ENCODE measurements around a stretch of chr1.

DNA sequence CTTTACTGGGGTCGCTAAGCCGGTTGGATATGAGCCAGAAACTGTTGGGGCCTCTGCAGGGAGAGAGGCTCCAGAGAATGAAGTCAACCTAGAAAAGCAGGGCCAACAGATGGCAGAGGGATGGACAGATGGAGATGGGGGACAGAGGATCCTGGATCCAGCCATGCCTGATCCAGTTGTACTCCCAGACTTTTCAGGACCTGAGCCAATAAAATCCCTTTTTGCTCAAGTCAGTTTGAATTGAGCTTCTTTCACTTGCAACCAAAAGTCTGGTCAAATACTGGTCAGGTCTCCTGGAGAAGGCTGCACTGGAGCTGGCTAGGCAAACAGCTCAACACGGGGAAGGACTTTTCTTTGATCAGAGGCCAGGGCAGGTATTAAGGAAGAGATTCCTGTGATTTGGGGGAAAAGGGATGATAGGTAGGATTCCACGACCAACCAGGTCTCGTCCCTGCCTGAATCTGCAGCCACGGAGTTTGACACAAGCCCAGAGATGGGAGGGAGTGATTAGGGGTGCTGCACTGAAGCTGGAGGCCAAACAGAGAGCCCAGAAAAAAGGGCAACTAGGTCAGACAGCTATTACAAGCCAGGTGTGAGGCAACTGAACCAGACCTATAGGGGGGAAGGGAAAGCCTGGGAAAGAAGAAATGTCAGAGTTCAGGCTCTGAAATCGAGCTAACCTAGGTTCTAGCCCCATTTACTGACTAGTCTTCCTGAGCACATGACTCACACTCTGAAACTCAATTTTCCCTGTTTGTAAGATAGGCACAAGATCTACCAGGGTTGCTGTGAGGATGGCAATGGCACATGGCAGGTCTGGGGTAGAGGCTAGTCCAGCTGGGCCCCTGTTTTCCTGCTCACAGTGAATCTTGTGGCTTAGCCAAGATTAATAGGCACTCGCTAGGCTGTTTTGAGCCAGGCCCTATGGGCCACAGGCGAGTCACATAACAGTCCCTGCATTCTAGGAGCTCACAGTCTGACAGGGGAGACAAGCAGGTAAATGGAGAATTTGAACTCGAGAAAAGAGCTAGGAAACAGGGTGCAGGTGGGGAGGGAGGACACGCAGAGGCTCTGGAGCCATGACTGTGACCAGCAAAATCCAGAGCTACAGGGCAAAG lies 1.8 kb downstream of the DHCR24 start:
- CAGE, long polyA plus RNA: no peak
- RRBS: no CpG with 5 or more reads among the region's 11 CpGs

GRCh38 chr1:54887756-54888892 lies 1.1 kb upstream of the DHCR24 start:
- CAGE, long polyA plus RNA: no peak
- RRBS: no CpG with 5 or more reads among the region's 14 CpGs

- CAGE, long polyA plus RNA: no peak
- RRBS: no CpG with 5 or more reads among the region's 15 CpGs
Observed at GRCh38 chr1:55052553-55053019, 13.2 kb downstream of the PCSK9 start.

DNA sequence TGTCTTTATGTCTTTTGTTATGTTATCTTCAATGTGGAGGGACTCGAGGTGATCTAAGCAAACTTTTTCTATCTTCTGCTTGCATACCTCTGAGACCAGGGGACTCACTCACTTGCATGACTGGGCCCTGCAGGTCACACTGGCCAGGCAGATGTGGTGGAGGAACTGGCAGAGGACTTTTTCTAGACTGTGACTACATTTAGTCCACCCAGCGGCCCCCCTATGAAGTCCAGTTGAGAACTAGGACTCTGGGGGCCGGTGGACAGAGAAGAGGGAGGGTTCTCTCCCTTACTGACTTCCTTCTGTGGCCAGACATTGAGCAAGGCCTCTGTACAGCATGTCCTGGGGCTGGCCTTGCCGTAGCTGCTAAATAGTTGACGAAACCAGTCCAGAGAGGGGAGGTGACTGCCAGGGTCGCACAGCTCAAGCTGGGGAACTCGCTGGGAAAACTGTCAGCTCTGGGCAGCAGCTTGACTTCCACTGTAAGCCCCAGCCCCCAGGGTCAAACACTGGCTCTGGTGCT lies 13.8 kb downstream of the PCSK9 start:
- CAGE, long polyA plus RNA: no peak
- RRBS: no CpG with 5 or more reads among the region's 7 CpGs

DNA sequence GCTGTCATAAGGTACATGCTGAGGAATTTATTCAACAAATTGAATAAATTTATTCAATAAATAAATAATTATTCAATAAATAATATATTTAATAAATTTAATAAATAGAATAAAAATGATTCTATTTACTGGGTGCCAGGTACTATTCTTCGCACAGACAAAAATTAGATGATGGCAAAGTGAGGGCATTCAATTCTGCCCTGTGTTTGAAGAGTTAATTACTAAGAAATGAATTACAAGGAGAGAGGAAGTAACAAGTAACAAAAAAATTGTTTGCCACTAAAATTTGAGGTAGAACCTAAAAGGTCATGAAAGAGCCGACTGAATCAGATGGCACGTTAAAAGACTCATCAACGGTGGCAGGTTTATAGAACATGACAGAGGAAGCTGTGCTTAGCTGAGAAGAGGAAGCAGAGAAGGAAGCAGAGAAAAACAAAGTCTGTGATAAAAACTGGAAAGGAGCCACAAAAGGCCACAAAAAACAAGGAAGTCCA lies 2.2 kb upstream of the USP24 start:
- CAGE, long polyA plus RNA: no peak
- RRBS: no CpG with 5 or more reads among the region's 4 CpGs

DNA sequence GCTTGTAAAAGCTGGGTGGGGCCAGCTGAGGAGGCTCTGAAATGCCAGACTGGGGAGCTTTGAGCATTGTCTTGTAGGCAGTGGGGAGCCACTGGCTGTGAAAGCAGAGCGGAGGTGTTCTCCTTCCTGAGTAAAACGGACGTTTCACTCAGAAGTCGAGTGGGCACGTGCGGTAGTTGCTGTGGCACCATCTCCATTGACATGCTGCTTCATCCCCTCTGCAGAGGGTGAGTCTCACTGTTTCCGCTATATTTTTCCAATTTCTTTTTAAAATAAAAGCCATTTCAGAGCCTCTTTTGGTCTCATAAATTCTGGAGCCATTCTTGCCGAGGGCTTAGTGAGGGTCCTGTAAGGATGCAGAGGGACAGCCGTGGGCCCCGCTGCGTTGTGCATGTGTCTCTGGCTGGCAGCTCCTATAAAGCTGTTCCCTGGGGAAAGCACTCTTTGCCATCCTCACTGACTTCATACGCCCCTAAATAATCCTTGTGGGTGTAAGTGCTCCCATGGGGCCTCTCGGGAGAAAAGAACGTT lies 72.8 kb upstream of the USP24 start:
- CAGE, long polyA plus RNA: no peak
- RRBS: no CpG with 5 or more reads among the region's 14 CpGs

DNA sequence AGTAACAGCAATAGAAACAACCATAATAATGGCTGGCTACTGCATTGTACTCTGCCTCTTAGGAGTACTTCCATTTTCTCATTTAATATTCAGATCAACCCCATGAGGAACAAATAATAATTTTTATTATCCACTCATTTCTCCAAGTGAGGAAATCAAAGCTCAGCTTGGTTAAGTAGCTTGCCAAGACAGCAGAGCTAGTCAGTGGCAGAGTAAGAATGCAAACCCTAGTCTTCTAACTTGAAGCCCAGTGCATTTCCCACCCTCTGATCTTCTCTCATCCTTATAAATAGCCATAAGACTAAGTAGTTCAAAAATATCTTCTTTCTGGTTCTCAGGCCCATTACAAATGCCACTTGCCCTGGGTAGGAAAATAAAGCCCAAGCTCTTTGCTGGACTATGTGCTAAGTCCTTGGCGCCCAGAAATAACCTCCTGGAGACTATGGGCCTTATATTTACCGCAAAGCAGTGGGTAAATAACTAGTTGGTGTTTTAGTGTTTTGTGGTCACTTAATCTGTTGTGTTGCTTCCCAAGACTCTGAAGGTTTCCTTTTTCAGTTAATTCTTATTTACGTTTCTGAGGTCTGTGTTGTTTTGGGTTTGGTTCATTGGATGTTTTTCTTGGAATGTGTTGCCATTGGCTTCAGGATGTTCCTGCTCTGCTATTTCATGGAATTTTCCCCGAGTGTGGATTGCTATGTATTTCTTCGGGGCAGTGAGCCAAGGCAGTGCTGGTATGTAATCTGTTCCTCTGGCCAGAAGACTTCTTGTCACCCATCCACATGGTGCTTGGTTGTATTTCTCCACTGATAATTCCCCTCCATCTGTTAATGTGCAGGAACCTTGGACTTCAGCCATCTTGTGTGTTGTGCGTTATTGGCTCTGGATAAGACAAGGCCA lies 505.6 kb downstream of the PLPP3 start:
- CAGE, long polyA plus RNA: no peak
- RRBS: no CpG with 5 or more reads among the region's 6 CpGs

GRCh38 chr1:56330503-56331003 lies 248.8 kb downstream of the PLPP3 start:
- CAGE, long polyA plus RNA: no peak
- RRBS: no CpG with 5 or more reads among the region's 1 CpG

GRCh38 chr1:56390147-56390509 lies 189.2 kb downstream of the PLPP3 start:
- CAGE, long polyA plus RNA: no peak
- RRBS: no CpG with 5 or more reads among the region's 3 CpGs

DNA sequence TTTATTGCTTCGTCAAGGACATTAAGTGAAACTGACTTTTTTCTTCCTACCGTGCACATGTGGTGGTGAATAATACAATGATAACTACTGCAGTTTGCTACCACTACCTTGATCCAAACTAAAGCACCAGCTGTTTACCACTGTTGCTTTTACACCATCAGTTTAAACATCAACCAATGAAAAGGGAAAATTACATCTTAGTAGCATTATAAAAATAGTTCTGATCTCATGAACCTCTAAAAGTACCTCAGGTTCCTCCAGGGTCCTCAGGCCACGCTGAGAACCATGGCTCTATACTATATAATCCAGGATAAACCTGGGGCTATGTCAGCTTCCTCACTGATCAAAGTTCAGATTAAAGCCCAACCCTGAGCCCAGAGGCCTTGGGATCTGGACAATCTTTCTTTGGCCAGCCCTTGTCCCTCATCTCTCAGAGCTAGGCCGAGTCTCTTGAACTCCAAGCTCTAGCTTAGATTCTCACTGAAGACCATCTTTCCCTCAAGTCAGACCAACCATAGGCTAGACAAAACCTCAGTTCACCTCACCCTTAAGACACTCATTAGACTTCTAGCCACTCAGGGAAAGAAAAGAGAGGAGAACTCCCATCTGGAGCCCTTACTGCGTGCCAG lies 168.4 kb downstream of the PLPP3 start:
- CAGE, long polyA plus RNA: no peak
- RRBS: no CpG with 5 or more reads among the region's 5 CpGs

GRCh38 chr1:56411506-56412201 lies 167.7 kb downstream of the PLPP3 start:
- CAGE, long polyA plus RNA: no peak
- RRBS: no CpG with 5 or more reads among the region's 12 CpGs

GRCh38 chr1:56450173-56450739 lies 129.1 kb downstream of the PLPP3 start:
- CAGE, long polyA plus RNA: no peak
- RRBS: no CpG with 5 or more reads among the region's 2 CpGs

DNA sequence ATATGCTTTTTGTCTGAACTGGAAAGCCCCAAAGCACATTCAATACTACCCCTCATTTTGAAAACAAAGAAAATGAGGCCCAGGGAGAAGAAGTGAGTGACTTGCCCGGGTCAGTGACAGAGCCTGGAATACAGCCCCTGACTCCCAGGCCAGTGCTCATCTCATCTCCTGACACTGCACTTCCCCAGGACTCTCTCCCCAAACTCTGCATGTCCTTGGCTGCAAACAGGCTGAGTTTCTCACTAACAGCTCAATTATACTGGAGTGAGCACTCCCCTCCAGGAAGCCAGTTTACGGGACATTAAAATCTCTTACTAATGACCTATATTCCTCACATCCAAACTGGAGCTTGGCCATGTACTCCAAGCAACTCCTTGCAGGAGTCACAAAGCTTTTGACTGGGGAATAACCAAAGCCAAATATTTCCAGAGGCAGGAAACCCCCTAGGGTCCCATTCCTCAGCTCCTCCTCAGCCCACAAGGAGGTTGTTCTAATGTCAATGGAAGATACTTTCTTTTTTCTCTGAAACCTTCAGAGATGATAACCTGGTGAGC lies 127.2 kb downstream of the PLPP3 start:
- CAGE, long polyA plus RNA: no peak
- RRBS: no CpG with 5 or more reads among the region's 2 CpGs

DNA sequence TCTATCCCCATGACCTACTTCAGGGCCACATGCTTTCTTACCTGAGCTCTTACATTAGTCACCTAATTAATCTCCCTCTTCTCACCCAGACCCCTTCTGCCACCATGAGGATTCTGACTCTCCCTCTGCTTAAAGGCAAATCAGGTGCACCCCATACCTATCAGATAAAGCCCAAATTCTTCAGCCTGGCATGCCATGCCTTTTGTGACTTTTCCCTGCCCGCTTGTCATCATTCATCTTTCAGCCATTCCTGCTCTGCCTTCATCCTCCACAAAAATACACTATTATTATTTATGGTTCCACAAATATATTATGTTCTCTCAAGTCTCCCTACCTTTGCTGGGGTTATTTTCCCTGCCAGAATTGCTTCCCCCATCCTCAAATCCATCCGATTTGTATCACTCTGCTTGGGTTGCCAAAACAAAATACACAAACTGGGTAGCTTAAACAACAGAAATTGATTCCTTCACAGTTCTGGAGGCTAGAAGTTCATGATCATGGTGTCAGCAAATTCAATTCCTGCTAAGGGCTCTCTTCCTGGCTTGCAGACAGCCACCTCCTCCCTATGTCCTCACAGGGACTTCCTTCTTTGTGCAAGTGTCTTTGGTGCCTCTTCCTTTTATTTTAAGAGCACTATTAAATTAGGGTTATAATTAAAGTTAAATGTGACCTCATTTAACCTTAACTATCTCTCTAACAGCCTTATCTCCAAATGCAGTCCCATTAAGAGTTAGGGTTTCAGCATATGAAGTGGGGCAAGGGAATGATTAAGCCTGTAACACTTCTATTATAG lies 113.0 kb downstream of the PLPP3 start:
- CAGE, long polyA plus RNA: no peak
- RRBS: no CpG with 5 or more reads among the region's 2 CpGs

DNA sequence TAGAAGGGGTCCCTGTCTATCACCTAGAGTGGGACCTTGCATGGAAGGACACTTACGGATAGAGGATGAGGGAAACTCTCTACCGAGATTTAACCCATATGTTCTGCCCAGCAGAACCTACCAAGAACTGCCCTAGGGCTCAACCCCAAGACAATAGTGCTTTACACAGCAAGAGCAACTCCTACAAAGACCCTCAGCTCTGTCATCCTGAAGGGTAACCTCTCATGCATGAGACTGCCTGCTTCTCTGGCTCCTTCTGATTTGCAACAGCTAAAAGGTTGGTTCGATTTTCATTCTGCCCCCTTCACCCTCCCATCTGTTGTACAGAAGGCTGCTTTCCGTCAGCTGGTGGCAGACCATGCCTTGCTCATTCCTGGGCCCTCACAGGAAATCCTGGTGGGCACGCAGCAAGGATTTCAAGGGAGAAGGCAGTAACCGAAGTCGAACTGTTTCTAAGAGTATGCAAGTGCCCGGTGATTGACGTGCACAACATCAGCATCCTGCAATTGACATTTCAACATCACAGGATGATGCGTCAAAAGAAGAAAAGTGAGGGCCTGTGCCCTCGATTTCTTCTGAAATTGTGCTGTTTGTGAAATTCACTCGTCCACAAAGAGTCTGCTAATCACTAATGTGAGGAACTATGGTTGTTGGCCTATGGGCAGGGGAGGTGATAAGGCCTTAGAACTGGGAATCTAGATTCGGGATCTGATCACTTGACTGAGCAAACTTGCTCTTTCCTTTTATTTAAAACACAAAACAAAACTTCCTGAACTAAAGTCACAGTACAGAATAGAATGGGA lies 83.9 kb downstream of the PLPP3 start:
- CAGE, long polyA plus RNA: no peak
- RRBS: no CpG with 5 or more reads among the region's 13 CpGs

DNA sequence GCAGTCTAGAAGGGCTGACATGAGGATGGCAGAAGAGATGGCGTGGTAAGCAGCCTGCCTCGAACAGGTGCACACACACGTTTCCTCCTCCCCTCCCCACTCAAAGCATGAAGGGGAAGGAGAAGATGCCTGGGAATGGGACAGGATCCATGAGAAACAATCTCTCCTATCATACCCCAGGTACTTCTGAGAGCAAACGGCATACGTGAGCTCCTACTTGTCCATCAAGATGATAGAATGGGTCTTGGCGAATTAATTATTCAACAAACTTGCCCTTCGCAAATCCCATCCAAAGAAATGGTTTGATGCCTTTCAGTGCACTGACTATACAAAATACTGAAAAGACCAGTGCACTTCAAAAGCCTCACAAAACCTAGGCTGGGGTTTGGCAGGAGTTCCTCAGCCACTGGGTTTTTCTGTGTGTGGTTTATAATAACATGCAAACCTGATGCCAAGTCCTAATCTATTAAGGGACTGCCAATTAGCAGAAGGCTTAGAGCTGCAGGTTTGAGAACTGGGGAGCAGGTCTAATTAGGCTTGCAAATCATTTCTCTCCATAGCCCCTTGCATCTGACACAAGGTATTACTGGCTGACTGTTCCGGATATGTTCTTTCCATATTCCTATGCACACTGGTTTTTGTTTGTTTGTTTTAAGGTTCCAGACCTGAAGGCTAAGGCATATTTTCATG lies 27.8 kb downstream of the PLPP3 start:
- CAGE, long polyA plus RNA: no peak
- RRBS: no CpG with 5 or more reads among the region's 8 CpGs

DNA sequence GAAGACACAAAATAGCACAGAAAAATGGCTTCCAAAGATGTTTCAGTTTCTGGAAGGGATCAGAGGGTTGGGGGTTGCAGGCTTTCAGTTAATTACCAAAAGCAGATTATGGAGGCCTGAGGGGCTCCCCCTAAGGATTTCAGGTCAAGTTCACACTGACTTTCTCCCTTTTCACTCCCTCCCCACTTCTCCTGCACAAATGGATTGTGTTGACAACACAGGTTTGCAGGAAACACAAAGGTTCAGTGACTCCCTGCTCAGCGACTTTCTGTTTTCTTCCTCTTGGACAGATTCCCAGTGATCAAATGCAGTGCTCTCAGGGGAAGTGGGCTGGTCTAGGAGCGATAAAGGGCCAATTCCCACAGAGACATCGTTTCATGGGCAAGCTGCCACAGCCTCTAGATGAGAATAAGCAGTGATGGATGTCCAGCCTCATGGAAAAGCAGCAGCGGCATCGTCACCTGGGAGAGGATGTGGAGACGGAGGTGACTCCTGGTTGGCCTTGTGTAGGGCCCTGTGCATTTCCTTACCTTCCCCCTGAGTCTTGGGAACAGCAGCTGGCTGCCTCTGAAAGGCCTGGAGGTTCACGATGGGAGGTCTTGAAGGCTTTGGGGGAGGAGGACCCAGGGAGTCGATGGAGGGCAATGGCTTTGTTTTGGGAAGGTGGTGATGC lies 30.6 kb downstream of the FYB2 start:
- CAGE, long polyA plus RNA: no peak
- RRBS: no CpG with 5 or more reads among the region's 8 CpGs

- CAGE, long polyA plus RNA: no peak
- RRBS: no CpG with 5 or more reads among the region's 6 CpGs
Observed at GRCh38 chr1:57235730-57236259, 188.1 kb downstream of the DAB1 start.

- CAGE, long polyA plus RNA: no peak
- RRBS: no CpG with 5 or more reads among the region's 6 CpGs
Observed at GRCh38 chr1:57816609-57817041, 392.8 kb upstream of the DAB1 start.

GRCh38 chr1:58274298-58274876 lies 272.1 kb downstream of the OMA1 start:
- CAGE, long polyA plus RNA: no peak
- RRBS: no CpG with 5 or more reads among the region's 29 CpGs